ENCODE measurements around a stretch of chr3.

DNA sequence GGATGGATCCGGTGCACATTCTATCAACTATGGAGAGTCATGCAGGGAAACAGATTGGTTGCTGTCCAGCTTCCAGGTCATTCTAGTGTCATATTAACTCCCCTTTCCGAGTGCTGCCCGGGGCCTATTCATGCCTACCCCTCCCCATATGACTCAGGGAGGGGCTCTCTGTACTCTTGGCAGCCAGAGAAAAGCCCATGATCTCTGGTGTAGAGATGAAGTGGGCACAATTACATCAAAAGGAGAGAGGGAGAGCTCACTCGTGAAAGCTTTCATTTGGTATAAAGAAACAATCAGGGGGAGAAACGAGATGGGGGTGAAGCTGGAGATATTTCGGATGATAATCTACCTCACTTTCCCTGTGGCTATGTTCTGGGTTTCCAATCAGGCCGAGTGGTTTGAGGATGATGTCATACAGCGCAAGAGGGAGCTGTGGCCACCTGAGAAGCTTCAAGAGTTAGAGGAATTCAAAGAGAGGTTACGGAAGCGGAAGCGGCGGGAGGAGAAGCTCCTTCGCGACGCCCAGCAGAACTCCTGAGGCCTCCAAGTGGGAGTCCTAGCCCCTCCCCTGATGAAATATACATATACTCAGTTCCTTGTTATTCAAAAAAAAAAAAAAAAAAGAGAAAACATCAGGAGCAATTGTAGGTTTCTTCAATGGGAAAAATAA, 16.1 kb upstream of the AHSG start:
- PRO-cap = no peak

DNA sequence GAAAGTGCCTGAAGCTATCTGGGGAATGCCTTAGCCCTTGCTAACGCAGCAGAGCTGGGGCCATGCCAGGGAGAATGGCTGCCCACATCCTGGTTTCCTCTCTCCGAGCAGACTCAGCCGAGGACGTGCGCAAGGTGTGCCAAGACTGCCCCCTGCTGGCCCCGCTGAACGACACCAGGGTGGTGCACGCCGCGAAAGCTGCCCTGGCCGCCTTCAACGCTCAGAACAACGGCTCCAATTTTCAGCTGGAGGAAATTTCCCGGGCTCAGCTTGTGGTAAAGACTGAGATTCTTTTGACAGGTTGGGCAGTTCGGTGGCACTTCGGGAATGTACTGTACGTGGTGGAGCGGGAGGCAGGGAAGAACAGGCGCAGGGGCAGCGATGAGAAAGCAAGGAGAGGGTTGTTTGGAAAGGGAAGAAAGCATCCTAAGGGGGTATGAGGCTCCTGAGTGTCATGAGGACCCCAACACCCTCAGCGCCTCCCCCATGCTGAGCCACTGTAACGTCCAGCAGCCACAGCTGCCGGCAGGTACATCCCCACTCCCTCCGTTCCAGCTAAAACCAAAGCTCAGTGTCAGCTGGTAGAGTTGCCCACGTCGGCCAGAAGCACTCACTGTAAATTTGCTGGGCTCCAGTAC, 4.3 kb downstream of the AHSG start:
- PRO-cap = no peak

DNA sequence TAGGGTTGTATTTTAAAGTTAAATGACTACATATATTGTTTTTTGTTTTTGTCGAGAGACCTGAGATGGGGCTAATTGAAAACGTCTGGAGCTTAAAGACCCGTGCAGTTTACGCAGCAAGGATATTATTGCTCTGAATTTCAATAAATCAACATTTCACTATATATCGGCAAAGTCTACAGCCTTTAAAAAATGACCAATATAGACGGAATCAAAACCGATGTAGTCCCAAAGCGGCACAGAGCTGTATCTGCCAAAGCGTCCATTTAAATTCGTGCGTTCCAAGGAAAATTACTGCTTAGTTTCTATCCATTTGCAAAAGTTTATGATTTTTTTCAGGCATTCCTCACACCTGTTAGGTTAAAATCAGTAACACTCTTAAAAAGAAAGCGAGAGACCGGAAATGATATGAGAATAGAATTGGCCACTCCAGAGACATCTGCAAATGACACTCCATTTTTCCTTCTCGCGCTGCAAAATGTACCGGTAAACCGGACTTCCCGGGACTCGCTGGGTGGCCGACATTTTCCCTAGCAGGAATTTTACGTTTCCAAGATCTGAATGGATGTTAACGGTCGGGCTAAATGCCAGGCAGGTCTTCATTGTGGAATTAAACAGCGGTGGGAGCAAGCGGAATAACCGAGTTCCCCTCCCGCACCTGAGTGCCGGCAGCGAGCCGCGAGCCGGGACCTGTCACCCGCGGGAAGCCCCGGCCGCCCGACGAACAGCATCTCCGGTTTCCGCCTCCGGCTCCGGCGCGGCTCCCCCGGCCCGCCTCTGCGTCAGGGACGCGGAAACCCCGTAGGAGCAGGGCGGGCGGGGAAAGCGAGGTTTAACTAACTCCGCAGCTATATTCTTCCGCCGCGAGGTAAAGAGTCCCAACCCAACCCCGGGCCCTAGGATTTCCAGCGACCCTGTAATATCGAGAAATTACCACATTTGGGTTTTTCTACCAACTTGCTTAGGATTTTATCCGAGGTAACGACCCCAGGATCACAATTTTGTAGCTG, 589 bp upstream of the EIF4A2 start:
- PRO-cap = bidirectional peak, plus-strand start outside the sequence, minus-strand start at position 779 of the sequence

GRCh38 chr3:186824156-186825071, 18.1 kb upstream of the ADIPOQ start:
- PRO-cap = no peak

DNA sequence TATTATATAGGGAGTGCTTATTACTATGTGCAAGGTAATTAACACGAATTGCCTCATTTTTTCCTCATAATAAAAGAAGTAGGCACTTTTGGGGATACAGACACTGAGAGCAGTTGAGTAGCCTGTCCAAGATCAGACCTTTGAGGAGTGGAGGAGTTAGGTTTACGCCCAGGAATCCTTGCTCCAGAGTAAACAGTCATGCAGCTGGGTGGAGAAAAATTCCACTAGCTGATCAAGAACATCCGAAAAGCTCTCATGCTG, 53.2 kb downstream of the ST6GAL1 start:
- PRO-cap = no peak

- PRO-cap = no peak
Measured at GRCh38 chr3:187012570-187013211, 82.4 kb downstream of the ST6GAL1 start.

- PRO-cap = bidirectional peak, plus-strand start at chr3:187039564, minus-strand start at chr3:187039256
Measured at GRCh38 chr3:187039039-187039727, 100.1 kb downstream of the RPL39L start.

GRCh38 chr3:187039757-187040595, 99.3 kb downstream of the RPL39L start:
- PRO-cap = bidirectional peak, plus-strand start at chr3:187040274, minus-strand start at chr3:187040047

- PRO-cap = no peak
Measured at GRCh38 chr3:187040614-187041240, 98.6 kb downstream of the RPL39L start.

- PRO-cap = no peak
Measured at GRCh38 chr3:187041781-187042662, 97.3 kb downstream of the RPL39L start.

GRCh38 chr3:187064209-187064729, 75.0 kb downstream of the RPL39L start:
- PRO-cap = no peak

DNA sequence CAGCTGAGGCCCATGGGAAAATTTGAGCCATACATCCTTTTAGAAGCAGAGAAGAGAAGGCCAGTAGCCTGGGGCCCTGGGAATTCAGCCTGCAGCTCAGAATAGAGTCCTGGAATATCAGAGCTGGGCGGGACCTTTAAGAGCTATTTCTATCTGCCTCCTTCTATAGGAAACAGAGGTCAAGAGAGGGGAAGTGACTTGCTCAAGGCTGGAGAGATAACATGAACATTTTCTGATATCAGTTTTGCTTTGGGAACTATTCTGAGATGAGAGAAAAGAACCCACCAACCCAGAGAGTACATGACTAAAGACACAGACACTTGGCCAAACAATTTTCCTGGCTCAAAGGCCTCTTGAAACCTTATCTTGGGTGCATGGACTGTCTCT, 26.1 kb downstream of the MASP1 start:
- PRO-cap = no peak

DNA sequence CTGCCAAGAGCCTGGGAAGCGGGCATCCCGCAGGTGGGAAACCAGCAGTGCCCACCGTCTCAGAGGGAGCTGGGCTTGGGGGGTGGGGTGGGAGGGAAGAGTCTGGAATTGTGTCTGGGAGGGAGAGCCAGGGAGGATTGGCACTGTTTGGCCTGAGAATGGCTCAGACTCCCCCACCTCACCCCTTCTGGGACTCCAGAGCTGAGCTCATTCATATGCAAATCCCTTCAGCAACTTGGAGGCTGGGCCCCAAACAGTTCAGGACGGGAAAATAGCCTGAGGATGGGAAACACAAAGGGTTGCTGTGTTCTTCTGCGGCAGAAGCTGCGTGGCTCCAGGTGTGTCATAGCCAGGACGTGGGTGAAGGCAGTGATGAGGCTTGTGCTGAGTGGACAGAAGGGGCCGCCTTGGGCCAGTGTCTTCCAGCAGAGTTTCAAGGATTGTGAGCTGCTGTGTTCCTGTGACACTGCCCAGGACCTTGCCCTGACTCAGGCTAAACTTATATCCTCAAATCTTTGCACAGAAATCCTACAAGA, 16.6 kb downstream of the MASP1 start:
- PRO-cap = no peak

GRCh38 chr3:187293027-187294479, 2.0 kb upstream of the MASP1 start:
- PRO-cap = no peak

DNA sequence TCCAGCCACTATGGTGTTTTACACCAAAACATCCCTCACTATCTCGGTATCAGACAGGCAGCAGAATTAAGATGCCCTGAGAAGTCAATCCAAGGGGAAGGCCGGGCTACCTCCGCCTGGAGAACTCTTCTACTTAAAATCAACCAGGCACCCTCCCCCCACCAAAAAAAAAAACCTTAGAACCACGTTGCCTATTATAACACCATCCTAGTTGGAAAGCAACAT, 3.5 kb downstream of the BCL6 start:
- PRO-cap = no peak

- PRO-cap = bidirectional peak, plus-strand start at chr3:187743790, minus-strand start at chr3:187743676; bidirectional peak, plus-strand start at chr3:187744469, minus-strand start at chr3:187744414
Measured at GRCh38 chr3:187743556-187744597, 1.4 kb downstream of the BCL6 start.

- PRO-cap = no peak
Measured at GRCh38 chr3:187967057-187967634, 186.8 kb upstream of the LPP start.

- PRO-cap = no peak
Measured at GRCh38 chr3:187989727-187990253, 164.2 kb upstream of the LPP start.

DNA sequence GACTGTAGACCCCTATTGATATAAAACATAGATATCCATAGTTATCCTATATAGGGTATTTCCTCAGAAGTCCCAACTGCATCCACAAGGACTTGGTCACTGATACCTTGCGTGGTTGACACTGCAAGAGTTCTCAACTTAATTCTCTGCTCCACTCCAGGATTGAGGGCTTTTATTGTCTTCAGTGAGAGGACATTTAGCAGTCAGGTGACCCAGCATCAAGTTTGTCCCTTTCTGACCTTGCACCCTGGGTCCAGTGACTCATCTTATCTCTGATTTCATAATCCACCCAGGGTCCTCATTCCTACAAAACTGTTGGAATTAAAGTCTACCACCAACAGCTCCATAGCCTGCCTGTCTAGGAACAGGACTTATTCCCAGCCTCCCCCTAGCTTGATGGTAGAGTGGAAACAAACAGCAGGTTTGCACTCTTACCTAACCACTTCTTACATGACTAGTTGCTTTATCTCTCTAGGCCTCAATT, 151.3 kb upstream of the LPP start:
- PRO-cap = no peak

DNA sequence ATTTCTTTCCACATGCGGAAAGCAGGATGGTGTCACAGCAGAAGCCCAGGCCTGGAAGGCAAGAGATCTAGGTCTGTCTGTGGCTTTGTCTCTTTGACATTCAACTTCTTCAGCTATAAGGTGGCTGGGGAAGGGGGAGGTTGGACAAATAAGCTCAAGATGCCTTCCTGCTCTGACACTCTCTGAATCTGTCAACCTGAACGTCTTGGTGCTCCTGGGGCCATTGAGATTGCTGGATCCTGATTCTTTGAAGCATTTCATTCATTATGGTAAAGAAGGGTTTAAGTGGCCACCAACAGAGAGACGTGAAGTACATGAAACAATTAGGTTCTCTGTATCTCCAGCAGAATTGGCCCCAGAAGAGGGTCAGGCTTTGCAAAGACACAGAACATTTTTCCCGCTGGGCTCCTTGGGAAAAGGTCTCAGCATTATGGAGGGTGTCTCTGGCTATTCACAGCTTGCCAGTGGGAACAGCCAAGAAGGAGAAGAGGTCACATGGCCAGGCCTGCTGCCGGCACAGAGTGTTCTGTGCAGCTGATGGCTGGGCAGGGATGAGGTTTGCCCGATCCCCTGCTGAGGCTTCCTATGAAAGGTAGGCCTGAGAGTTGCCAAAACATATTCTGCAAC, 77.9 kb upstream of the LPP start:
- PRO-cap = no peak